RPMI7951 (cell line): ENCODE measurements around a stretch of chr11.

DNA sequence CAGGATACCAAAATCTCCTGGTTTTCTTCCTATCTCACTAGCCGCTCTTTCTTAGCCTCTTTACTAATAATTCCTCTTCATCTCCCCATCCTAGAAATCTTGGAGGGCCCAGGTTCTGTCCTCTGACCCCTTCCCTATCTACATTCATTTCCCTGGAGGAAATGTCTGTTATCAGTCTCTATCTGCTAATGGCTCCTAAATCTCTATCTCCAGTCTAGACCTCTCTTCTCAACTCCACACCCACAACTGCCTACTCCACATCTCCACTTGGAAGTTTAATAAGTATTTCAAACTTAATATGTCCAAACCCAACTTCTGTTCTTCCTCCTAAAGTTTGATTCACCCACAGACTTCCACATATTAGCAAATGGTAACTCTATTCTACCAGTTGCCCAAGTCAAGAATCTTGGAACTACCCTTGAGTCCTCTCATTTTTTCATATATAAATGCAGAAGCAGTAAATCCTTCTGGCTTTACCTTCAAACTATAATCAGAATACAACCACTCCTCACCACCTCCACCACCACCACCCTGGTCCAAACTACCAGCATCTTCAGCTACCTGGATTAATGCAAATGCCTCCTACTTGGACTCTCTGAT is 6.6 kb upstream of the JAML start:
- RAMPAGE, long total RNA = no peak

DNA sequence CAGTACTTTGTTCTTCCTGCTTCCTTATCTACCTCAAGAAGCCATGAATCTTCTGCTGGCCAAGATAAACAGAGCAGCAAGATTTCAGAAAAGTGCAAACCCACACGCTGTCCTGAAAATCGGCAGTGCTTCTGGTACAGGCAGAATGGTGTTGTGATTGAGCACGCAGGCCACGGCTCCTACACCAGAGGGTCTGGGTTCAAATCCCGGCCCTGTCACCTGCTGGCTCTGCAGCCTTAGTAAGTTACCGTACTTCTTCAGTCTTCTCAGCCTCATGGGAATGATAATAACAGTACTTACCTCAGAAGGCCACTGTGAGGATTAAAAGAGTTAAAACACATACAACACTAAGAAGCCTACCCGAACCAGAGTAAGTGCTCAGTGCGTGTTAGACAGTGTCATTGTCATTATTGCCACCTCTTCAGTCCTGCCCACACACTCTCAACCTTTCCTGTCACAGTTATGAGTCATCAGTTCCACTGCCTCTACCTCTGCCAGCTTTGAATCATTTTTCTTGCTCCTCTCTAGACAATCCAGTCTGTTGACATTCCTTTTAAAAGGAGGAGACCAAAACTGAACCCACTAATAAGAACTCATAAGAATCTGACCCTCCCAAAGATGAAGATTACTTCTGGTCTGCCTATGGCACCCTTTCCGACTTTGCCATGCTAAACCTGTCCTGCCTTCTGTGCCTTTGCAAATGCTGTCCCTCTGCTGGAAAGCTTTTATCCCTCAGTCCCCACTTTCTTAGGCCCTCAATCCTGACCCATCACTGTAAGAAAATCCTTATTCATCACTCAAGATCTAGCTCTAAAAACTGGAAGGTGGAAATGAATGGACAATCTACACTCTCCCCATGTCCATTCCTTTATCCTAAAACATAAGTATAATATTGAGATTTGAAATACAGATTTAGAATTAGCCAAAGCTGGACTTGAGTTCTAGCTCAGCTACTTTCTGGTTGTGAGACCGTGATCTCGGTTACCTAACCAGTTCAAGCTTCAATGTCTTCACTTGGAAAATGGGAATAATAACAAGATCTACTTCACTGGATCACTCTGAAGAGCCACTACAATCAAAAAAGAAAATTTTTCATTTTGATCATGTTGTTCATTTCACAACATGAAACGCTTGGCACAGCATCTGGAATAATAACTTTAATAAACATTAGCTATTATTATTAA is 10.5 kb downstream of the MPZL3 start:
- RAMPAGE, long total RNA = no peak

- RAMPAGE, long total RNA = no peak
These were observed 5.9 kb downstream of the MPZL3 start for GRCh38 chr11:118246197-118246760.

DNA sequence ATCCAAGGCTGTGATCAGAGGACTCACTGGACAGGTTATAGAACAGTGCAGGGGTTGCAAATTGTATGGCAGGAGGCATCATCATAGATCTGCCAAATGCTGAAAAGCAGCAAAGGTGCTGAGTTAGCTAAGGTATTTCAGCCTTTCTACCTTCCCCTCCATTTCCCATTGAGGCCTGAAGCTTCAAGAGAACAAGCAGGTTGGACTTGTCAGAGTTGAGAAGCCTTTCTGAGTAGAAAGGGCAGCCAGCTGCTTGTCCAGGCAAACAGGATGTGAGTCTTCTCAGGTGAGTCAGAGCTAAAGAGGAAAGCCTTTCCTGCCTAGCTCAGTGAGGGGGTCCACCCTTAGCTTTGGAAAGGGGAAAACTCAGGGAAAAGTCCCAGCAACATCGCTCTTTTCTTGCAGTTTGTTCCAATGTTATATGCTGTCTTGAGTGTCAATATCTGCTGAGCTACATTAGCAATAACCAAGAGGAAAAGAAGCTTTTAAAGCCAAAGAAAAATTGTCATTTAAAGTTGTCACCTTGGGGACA is 13.2 kb upstream of the MPZL2 start:
- RAMPAGE, long total RNA = no peak

DNA sequence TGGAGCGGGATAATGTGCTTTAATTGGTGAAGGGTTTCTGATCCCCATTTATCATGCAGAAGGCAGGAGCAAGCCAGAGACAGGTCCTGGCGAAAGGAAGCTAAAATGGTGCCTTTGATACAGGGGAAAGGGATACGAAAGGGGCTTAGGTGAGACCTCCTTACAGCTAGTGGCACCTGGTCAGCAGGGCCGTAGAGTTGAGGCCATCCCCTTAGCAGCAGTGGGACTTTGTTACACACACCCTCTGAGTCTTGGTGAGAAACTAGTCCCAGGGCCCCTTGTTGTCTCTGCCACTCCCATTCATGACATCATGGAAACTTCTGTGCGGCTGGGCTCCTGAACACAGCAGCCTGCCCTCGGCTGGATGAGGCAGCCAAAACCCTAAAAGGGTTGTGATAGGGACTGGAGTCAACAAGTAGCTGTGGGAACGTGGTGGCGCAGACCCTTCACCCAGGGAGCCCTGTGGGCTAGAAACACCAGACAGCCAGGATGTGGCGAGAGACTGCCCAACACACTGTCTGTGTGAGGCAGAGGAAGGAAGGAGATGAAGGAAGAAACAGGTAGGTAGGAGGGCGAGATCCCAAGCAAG is 4.0 kb downstream of the CD3D start:
- RAMPAGE, long total RNA = no peak

GRCh38 chr11:118341905-118342341 is 582 bp downstream of the CD3D start:
- RAMPAGE, long total RNA = no peak

DNA sequence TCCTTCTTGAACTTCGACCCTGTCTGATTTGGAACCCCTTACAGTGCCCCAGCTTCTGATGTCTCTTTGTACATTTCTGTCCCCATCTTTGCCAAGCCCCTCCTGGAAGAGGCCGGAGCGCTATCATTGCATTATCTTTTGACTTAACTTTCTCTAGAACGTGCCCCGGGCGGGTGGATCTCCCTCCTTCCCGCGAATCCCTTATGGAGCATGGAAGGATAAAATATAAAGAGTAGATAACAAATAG is 339 bp downstream of the UBE4A start:
- RAMPAGE, long total RNA = no peak

- RAMPAGE, long total RNA = no peak
These were observed 8.7 kb downstream of the ARCN1 start for GRCh38 chr11:118580859-118581446.

DNA sequence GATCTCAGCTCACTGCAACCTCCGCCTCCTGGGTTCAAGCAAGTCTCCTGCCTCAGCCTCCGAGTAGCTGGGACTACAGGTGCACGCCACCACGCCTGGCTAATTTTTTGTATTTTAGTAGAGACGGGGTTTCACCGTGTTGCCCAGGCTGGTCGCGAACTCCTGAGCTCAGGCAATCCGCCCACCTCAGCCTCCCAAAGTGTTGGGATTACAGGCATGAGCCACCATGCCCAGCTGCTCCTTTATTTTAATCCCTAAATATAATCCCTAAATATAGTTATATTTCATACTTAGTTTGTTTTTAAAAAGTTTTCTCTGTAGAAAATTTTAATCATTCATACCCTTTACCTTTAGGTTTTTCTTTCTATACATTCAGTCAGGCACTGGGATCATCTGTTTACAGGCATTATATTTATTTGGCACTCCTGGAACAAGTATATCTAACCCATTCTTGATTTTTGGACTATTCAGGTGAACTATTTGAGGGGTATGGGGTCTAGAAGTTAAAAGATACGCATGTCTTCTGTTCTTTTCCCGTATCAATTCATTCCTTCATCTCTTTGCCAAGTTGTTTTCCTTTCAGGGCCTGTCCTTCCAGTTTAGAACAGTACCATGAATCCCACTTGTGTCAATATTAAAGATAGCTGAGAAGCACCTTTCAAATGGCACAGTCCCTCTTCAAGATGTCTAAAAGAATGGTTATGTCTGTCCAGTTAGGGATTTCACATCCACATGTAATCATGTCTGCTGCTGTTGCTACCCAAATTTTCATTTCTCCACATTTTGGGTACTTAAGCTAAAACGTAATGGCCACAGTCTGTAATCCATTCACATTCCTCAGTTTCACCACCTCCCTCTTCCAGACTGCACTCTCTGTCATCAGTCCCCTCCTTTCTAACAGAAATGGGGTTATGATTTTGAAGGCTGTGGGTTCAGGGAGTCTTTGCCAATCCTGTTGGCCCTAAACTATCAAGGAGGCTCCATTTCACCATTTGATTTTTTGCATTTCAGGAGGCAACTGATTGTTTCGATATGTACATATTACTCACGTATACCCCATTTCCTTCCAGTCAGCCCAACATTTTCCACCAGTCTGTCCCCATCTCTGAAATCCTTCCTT is 5.9 kb upstream of the PHLDB1 start:
- RAMPAGE, long total RNA = no peak

DNA sequence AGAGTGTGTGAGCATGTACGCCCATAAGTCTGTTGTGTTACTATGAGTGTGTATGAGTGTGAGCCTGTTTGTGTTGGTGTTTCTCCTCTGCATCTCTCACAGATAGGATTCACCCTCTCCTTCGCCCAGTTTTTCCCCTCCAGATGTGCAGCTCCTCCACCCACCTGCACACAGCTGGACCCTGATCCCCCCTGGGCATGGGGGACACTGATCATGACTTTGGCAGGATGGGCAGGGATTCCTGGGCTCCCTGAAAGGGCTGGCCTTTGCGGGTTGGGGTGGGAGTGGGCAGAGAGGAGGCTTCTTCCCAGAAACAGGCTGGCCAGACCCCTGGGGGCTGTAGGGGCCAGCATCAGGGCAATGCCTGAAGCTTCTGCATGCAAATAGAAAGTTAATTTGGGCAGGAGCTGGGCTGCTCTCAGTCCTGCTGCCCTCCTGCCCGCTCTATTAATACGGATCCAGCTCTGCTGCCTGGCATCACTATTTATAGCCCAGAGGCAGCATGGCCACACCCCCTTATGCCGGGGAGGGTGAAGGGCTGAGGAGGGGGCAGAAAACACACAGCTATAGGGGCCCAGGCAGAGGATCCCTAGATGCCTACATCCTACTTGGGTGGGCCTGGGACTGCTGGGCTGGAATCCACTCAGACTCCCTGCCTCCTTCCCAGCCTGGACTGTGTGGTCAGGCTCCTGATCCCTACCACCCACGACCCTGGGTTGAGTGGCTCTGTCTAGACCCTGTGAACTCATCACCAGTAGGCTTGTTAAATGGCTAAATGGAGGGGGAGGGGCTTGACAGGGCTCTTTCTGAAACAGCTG is 14.8 kb downstream of the PHLDB1 start:
- RAMPAGE, long total RNA = no peak

DNA sequence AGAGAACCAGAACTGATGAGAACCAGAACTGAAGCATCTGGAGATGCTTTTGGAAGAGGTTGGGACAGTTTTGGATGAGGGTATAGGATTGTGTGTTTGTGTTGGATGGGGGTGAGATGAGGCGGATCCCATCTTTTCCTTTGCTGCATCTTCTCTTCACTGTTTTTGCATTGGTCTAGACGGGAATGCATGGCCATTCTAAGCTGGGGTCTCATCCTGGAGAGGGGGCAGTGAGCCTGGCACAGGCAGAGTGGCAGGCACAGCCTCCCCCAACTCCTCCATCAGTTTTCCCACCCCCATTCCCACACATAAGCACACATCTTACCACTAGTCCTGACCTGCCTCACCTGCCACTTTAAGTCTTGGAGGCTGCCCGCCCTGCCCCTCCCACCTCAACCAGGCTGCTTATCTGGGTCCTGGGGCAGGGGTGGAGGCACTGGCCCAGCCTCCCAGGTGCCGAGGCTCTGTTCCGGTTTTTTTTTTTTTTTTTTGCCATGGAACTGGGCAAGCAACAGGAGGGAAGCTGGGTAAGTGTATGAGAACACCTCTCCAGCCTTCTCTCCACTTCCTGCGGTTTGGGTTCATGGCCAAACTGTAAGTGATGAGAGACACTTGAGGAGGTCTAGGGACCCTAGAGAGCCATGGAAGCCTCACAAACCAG is 22.3 kb downstream of the PHLDB1 start:
- RAMPAGE, long total RNA = no peak

- RAMPAGE, long total RNA = no peak
These were observed 26.9 kb downstream of the PHLDB1 start for GRCh38 chr11:118634249-118634737.

DNA sequence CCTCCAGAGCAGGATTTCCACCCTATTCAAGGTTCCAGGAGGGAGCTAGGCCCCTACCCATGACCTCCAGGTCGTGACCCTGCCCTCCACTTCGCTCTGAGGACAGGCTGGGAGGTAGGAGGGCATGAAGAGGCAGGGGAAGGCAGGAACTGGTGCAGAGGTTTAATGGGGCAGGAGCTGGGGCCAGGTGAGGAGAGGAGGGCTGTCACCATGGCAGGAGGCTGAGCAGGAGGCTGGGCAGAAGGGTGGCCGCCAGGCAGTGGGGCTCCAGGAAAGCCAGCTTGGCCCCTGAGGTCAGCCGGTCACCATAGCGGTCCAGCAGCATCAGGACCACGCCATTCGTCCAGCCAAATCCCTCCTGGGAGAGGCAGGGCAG is 21.4 kb downstream of the TREH start:
- RAMPAGE, long total RNA = no peak

- RAMPAGE, long total RNA = no peak
These were observed 12.5 kb upstream of the TREH start for GRCh38 chr11:118691877-118692401.

GRCh38 chr11:118699390-118699952 is 20.0 kb upstream of the TREH start:
- RAMPAGE, long total RNA = no peak

DNA sequence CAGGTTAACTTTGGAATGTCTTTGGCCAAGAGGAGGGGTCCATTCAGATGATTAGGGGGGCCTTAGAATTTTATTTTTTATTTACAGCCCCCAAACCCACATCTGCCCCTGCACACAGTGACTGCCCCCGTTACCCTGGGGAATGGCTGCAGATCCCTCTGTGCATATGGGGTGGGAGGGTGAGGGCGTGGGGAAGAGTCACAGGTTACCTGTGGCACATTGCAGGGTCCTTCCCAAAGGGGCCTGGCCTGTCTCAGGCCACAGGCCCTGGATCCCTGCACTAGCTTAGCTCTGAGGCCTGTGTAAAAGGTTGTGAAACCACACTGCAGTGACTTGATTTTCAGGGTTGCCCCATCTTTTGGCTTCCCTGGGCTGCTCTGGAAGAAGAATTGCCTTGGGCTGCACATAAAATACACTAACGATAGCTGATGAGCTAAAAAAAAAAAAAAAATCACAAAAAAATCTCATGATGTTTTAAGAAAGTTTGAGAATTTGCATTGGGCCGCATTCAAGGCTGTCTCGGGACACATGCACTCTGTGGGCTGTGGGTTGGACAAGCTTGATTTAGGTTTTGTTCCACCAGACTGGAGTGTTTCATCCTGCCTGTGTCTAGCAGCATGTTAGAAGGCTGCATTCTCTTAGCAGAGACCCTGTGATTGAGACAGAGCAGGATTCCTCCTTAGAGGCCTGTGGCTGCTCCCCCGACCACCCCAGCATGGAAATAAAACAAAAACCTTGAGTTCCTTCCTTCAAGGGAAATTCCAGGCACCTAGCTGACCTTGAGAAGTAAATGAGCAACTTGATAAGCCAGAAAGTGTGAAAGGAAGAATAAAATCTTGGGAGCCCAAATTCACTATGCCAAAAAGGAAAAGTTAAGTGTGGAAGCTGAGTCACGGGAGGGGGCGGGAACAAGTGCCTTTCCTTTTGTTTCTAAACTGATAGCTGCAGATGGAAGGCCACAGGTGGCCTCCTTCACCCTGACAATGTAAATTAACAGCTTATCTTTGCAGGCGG is 36.0 kb upstream of the TREH start:
- RAMPAGE, long total RNA = no peak

DNA sequence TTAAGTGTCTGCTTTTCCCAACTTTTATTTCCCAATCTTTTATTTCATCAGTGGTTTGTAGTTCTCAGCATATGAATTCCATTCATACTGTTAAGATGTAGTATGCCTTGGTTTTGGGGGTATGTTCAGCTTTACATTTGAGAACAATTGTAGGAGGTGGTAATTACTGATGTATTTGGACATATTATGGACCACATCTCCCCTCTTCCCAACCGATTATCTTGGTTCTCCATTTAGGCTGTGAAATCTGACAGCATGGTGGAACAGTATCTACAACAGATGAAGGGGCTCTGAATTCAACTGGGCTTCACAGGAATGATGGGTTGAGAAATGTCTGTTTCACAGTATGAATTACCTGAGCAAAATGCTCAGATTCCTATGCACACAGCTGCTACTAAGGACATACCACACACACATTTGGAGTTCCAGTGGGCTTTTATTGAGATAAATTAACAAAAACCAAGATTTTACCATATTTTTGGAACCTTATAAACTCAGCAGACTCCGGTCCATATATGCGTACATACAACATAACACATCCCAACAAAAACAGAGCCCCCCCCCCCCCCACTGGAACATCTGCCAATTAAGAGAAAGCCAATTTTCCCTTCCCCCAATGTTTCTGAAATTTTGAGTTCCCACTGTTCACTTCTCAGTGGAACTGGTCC is 43.5 kb downstream of the DDX6 start:
- RAMPAGE, long total RNA = no peak

DNA sequence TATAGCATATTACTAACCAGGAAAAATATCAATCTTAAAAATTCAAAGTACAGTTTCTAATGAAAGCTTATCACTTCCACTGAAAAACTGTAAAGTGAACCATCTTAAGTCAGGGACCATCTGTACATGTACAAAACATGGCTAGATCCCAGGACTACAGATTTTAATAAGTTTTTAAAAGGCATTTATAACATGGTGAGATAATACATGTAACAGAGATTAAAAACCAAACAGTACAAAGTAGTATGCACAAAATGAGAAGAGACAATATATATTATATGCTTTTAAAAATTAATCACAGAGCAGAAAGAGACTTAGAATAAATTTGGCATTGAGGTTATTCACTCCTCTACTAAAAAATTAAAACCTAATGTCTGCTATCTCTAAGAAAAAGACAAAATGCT is 28.3 kb downstream of the DDX6 start:
- RAMPAGE, long total RNA = no peak

DNA sequence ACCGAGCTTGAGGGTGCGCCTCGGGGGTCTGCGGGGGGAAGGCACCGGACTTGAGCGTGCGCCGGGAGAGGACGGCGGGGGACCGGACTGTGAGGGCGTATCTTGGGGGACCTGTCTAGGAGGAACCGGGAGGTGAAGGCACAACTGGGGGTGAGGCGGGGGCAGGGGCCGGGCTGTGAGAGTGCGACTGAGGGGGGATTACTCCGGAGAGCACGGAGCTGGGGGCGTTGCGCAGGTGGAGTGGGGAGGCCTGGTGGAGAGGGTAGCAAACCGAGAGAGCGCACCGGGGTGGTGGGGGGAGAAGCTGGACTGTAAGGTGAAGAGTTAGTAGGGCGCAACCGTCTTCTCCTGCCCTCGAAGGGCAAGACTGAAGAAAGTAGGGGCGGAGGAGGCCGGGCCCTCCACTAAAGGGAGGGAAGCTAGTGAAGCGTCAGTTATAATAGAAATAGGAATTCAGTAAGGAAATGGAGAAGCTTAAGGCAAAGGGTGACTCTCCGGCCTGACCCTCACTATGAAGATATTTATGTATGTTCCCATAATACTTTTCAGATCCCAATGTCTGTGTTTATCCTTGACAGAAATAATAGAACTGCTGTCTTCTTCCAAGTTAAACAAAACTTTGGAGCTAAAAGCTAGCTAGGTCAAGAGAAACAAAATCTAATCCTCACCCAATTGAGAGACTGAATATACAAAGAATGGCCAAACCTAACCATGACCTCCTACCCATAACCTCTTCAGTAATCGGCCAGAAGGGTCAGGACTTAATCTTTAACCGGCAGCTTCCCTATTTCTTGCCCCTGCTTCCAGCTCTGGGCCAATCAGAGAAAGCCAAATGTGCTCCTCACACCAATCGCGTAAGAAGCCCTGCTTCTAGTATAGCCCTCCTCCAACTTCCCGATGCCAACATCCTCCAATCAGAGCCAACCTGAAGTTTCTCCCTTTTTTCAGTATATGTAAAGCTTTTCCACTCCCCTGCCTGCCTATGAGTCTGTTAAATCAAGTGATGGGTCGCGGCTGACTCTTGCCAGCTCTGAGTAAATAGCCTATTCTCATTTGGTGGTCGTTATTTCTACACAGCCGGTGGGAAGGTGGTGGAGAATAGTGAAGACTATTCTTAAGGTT is 1.5 kb upstream of the DDX6 start:
- RAMPAGE, long total RNA = no peak

GRCh38 chr11:118834441-118834868 is 43.5 kb upstream of the DDX6 start:
- RAMPAGE, long total RNA = no peak